GM19240 (cell line): Measurements from ENCODE around the gene LIFR.

DNA sequence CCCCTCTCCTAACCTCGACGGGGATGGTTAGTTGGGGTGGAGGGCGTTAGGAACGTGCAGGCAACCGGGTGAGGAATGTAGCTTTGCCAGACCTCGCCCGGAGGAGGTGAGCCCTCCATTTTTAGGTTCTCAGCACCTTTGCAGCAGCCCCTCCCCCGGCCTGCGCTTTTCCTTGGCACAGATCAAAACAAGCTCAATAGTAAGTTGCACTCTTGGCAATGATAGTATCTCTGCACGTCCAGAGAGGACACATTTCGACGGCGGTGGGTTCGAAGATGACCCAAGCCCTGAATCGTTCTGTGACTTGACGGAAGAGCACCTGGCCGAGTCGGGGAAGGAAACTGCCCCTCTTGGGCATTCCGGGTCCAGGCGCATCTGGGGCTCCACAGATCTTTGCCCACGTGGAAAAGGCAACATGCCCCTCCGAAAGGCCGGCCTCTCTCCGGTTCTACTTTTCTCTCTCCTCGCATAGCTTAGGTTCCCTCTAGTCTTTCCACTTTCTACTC lies 907 bp downstream of the GDNF start:
- RRBS = 12% methylated on average over 7 of the region's 25 CpGs

GRCh38 chr5:38257370-38257677 lies 1.0 kb upstream of the EGFLAM start:
- RRBS = no CpG with 5 or more reads among the region's 15 CpGs

DNA sequence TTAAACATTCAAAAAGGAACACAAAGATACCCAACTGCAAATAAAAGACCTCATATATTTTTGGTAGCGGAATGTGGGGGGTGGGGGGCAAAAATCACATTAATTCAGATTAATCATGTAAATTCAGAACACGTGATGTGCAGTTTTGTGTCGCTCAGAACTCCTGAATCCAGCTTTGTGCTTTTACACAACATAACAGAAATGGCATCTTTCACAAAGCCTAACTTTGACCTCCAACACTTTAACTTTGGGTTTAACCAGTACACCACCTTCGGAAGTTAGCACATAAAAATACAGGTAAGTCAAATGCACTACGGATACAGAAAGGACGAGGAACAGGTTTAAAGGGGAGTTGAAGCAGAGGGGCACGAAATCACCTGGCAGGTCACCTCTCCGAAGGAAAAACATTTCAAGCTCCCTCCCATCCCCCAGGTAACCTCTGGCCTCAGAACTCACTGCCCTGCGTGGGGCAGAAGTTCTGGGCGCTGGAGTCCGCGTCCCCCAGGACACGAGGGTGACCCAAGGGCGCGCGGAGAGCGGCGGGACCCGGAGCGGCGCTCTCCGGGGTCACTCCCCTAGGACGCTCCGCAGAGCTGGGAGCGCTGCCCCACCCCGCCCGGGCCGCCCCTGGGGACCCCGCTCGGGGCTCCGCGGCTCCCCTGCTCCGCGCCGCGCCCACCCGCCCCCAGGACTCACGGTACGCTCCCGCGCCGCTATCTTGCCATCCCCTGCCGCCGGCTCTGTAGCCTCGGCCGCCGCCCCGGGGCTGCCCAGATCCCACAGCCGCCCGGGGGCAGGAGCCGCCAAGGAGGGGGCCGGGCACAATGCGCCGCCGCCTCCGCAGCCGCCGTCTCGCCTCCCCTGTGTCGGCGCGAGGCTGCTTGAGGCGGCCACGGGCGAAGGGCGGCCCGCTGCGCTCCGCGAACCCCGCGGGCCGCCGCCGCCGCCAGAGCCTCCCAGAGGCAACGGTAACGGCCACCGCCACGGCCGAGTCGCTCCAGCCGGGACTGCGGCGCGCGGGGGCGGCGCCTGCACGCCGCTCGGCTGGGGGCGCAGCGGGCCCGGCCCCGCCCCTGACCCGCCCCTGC lies at the start of gene LIFR:
TSS of gene LIFR (minus strand) at position 1,009 of the 1,088 bp plus-strand sequence.
- RRBS = 7% methylated on average over 19 of the region's 97 CpGs

GRCh38 chr5:38601437-38601736 lies 44.9 kb upstream of the LIFR start:
- RRBS = no CpG with 5 or more reads among the region's 3 CpGs

GRCh38 chr5:38843564-38844249 lies 2.1 kb upstream of the OSMR start:
- RRBS = no CpG with 5 or more reads among the region's 4 CpGs

- RRBS = no CpG with 5 or more reads among the region's 6 CpGs
Measured at GRCh38 chr5:38909278-38910084, 63.7 kb downstream of the OSMR start.

DNA sequence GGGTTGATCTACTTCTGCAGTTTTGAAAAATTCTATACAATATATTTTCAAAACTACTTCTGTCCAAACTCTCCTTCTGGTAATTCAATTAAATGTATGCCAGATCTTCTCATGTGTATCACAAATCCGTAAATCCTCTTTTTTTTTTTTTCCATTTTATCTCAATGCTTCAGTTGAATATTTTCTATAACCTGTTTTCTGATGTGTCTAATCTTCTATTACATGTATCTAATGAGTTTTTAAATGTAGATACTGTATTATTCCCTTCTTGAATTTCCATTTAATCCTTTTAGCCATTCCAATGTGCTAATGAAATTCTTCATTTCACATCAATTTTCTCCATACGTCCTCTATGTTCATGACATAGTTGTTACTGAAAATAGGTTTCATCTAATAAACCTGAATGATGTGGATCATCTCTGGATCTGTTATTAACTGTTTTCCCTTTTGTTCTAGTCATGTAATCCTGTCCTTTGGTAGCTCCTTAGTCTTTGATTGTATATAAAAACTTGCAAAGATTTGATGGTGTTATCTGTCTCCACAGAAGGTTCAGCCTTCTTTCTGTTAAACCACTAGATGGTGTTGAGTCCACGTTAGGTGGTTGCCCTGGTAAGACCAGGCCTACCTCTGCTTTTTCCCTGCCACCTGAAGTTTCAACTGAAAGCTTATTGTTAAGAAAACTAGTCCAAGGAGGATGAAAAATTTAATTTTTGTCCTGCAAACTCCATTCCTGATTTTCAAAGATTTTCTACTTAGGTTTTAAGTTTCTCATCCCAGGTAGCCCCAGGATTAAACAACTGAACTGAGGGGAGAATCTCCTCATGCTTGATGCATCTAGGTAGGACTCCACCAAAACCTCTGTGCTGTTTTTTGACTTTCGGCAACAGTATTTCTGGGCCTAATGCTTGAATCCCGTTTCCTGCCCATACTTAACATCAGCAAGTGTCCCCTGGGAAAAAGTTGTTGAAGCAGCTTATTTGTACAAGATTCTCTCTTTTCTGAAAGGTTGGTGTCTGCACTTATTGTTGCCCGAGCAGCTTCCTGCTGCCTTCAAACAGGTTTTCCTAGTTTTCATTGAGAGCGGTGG lies 68.6 kb downstream of the RICTOR start:
- RRBS = no CpG with 5 or more reads among the region's 7 CpGs

DNA sequence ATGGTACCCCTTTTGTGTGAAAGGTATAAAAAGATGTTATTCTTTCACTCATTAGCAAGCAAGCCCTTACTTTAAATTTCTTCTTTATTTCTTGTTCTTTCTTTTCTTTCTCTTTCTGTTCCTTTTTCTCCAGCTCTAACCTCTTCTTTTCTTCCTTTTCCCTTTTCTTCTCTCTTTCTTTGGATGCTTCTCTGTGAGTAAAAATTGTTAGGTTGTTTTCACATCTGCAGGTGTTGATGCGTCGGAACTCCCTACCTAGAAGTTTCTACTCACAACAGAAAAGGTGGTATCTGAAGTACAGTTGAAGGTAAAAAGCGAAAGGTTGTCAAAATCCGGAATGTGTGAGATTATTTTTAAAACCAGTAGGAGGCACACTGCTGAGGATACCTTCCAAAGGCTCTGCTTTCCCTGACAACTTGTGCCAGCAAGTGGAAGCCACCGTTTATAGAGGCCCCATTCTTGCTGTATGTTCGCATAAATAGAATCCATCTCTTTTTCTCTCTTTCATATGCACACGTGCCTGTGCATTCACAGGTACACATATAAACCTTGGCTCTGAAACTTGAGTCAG lies 63.4 kb upstream of the RICTOR start:
- RRBS = no CpG with 5 or more reads among the region's 7 CpGs

DNA sequence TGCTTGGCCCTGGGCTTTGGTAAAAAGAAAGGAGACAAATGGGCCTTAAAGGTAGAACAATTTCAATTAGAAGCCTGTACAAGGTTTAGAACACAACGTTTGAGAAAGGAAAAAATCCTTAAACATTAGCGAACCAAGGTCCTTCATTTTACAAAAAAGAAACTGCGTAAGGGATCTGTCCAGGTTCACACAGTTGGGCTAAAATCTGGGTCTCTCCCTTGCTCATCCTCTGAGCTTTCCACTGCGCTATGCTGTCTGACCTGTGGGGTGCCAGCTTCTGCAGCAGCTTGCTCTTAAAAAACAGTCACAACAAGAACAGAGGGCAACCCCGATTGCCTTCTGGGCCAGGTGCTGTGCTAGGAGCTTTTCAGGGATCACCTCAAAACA lies 2.2 kb downstream of the FYB1 start:
- RRBS = no CpG with 5 or more reads among the region's 5 CpGs

GRCh38 chr5:39256498-39256936 lies 37.2 kb upstream of the FYB1 start:
- RRBS = no CpG with 5 or more reads among the region's 4 CpGs

GRCh38 chr5:39415021-39415546 lies 9.7 kb downstream of the DAB2 start:
- RRBS = no CpG with 5 or more reads among the region's 2 CpGs

DNA sequence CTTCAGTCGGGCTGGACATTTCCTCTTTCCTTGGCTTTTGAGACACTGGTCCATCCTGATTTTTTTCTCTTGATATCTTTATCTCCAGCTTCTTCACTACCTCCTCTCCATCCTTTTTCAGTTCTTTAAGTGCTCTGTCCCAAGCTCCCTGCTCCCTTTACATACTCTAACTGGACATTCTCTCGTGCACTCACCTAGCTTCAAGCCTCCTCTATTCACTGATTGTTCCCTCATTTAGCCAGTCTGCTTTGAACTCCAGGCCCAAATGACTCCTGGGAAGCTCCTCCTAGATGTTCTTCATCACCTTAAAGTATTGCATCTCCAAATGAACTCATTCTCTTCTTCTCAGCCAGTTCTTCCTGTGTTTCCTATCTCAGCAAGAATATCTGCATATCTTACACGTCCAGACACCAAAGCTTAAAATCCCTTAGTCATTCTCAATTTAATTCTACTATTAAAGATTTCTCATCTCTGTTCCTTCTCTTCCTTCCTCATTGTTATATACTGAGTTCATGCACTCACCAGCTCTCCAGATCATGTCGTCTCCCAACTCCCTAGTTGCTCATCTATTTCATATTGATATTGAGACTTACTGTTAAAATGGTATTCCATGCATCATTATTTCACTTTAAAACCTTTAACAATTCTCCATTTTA lies 118.5 kb upstream of the DAB2 start:
- RRBS = no CpG with 5 or more reads among the region's 4 CpGs

GRCh38 chr5:39624400-39624956 lies 199.7 kb upstream of the DAB2 start:
- RRBS = no CpG with 5 or more reads among the region's 1 CpG

GRCh38 chr5:40485309-40485738 lies 194.4 kb upstream of the PTGER4 start:
- RRBS = no CpG with 5 or more reads among the region's 4 CpGs

DNA sequence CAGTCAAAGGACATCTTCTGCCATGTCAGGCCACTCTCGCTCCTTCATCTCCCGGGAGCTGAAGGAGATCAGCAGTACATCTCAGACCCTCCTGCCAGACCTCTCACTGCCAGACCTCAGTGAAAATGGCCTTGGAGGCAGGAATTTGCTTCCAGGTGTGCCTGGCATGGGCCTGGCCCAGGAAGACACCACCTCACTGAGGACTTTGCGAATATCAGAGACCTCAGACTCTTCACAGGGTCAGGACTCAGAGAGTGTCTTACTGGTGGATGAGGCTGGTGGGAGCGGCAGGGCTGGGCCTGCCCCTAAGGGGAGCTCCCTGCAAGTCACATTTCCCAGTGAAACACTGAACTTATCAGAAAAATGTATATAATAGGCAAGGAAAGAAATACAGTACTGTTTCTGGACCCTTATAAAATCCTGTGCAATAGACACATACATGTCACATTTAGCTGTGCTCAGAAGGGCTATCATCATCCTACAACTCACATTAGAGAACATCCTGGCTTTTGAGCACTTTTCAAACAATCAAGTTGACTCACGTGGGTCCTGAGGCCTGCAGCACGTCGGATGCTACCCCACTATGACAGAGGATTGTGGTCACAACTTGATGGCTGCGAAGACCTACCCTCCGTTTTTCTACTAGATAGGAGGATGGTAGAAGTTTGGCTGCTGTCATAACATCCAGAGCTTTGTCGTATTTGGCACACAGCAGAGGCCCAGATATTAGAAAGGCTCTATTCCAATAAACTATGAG lies 12.5 kb downstream of the PTGER4 start:
- RRBS = 96% methylated on average over 2 of the region's 10 CpGs

GRCh38 chr5:40831337-40832366 lies 3.4 kb downstream of the RPL37 start:
- RRBS = no CpG with 5 or more reads among the region's 5 CpGs

GRCh38 chr5:41871718-41872195 lies 1.5 kb upstream of the OXCT1 start:
- RRBS = no CpG with 5 or more reads among the region's 2 CpGs